GM12891 (cell line): ENCODE measurements around a stretch of chr3.

DNA sequence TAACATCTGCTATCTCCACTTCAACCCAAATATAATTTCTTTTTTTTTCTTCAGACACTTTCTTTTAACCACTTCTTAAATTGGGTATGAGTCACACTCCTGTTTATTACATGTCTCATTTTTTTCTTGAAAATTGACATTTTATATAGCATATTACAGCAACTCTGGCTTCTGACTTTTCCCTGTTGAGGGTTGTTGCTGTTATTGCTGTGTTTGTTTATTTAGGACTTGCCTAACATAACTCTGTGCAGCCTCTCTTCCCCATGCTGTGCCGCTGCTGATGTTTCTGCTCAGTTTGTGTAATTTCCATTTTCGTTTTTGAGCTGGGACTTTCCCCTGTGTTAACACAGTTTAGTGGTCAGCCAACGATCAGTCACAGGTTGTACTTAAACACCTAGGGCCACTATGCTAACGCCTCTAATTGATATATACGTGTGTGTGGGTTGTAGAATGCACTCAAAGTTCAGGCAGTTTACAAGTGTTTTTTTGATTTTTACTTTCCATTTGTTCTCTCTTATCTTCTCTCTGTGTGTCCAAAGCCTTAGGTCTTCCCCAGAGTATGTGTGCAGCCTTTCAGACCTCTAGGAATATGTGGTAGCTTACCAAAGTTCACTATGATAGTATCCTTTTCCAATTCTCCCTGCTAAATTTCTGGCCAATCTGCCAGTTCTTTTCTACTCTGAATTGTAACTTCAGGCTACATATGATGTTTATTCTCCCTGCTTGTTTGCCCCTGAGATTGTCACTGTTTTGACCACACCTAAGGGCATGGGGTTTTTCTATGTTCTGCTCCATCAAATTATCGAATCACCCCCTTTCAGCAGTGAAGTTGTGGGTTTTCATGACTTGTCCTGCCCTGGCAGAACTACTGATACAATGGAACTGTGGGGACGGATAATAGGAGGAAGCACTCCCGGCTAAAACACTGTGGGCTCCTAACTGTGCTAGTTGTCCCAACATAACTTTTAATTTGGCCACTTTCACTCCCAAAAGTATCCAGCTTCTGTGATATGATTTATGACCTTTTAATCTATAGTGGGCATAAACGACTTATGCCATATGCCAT lies 337.1 kb downstream of the ZBTB20 start:
- RRBS = no CpG with 5 or more reads among the region's 9 CpGs

- RRBS = no CpG with 5 or more reads among the region's 2 CpGs
These were observed 274.5 kb downstream of the ZBTB20 start for GRCh38 chr3:114872458-114873091.

DNA sequence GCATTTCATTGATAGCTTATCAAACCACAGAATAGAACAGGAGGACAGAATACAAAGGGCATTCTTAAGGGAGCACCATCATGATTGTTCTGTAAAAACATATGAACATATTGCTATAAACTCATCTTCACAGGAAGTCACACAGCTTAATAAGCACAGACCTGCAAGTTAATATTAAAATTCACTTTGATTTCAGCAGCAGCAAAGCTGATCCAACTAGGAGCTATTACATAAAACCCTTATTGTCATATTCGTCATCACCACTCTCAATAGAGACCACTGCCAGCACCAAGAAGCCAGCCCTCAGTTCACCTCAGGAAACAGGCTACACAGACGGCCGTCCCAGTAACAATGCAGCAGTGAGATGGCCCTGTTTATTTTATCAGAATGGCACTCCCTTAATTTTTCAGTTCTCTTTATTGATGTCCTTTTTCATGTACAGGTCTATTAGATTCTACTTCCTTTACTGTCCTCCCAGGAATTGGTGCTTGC lies 272.7 kb downstream of the ZBTB20 start:
- RRBS = no CpG with 5 or more reads among the region's 3 CpGs

DNA sequence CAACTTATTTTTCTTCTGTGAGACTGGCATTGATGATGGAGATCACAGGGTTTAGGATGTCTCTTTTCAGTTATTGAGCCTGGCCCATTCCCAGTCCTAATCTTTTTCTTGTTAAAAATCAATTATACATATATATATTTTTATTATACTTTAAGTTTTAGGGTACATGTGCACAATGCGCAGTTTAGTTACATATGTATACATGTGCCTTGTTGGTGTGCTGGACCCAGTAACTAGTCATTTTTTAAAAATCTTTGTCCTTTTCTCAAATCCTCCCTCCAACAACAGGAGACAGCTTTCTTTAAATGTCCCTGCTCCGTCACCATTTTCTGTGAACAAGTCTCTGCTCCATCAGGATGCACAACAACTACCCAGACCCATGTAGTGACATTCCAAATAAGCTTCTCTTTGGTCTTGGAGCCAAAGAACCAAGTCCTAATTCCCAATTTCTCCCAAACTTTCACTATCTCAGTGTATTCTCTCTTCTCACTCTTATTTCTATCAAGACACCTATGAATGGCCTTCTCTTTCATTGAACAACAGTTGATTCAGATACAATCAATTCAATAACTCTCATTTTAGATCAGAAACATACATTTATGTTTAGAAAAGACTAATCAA lies 162.9 kb downstream of the ZBTB20 start:
- RRBS = no CpG with 5 or more reads among the region's 2 CpGs

- RRBS = no CpG with 5 or more reads among the region's 2 CpGs
These were observed 118.1 kb upstream of the LSAMP start for GRCh38 chr3:116563384-116563803.

DNA sequence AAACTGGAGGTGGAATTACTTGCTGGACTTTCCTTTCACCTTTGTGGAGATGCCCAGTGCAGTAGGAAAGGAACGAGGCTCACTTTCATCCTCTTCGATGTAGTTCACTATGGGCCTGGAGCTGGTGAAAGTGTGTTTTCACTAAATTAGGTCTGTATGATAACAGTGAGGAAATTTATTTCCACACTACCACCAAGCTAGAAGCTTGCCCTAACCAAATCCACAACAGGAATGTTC lies 1036.3 kb upstream of the LSAMP start:
- RRBS = no CpG with 5 or more reads among the region's 2 CpGs

GRCh38 chr3:117873343-117873783 lies 1161.3 kb downstream of the IGSF11 start:
- RRBS = no CpG with 5 or more reads among the region's 2 CpGs

DNA sequence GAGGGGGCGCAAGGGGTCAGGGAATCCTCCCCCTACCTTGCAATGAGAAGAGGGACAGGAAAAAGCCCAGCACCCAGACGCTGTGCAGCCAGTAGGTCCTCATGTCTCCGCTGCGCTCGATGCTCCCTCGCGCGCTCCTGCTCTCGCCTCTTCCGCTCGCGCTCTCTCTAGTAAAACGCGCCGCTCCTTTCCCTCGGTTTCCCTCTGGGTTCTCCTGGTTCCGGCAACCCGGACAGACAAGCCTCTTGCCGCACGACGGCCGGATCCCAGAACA lies 1037.6 kb downstream of the IGSF11 start:
- RRBS = no CpG with 5 or more reads among the region's 22 CpGs

DNA sequence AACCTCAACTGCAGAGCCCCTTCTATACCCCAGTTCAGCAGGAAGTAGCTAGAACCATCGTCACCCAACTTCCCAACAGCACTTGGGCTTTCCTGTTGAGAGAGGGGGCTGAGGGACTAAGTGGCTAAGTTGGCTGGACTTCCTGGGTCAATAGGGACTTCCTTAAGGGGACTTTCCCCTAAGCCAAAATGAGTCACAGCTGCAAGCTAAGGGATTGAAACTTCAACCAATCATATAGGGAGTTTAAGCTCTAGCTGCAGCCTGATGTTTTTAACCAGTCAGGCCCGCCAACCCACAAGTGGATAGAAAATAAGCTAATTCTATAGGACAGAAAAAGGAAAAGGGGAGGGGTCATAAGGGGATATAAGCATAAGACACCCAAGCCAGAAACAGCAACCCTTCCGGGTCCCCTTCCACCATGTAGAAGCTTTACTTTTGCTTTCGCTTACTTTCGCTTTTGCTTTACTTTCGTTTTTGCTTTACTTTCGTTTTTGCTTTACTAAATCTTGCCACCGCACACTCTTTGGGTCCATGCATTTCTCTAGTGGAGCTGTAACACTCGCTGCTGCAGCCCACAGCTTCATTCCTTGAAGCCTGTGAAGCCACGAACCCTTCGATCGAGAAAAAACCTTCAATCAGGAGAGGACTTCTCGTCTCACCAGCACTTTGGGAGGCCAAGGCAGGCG lies 182.9 kb downstream of the IGSF11 start:
- RRBS = no CpG with 5 or more reads among the region's 14 CpGs

GRCh38 chr3:119045104-119045768 lies 10.6 kb upstream of the IGSF11 start:
- RRBS = no CpG with 5 or more reads among the region's 29 CpGs

DNA sequence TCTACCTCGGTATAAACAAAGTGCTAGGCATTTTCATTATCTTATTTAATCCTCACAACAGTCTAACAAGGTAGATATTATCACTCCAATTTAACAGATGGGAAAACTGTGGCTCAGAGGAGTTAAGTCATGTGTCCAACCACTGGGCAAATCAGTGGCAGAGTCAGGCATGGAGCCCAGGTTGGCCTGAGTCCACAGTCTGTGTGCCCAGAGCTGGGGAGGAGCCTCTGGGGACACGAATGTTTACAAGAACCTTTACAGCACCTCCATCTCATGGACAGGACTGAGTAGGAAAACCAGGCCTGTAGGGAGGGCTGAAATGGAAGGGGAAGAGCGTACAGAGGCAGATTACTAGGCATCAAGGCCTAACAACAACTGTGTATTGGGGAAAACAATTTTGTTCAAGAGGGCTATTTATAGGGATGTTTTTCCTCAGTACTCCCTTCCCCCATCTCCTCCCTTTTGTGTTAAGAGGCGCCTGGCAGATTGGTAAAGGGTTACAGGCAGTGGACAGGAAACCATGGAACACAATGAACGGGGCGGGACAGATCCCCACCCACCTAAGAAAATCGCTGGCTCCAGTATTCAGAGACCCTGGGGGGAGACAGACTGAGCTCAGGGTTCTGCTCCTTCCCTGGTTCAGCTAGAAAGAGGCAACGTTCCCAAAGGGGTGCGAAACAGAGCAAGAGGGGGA lies 15.1 kb upstream of the ARHGAP31 start:
- RRBS = no CpG with 5 or more reads among the region's 9 CpGs

DNA sequence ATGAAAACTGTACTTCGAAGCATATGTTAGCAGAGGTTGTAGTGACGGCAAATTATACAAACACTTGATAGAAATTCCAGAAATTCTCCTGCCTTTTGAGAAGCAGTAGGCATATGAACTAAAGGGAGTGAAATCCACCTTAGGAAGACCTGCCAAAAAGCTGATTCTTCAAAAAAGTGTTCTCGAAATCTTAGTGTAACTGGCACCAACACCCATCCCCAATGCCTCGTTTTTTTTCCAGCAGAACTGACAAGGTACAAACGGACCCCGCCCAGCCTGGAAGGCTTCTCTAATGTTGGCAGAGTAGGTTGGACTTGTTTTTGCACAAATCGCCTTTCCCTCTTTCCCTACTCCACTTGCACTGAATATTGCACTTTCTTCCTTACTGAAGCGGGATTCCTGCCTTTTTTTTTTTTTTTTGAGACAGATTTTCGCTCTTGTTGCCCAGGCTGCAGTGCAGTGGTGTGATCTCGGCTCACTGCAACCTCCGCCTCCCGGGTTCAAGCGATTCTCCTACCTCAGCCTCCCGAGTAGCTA lies 581 bp upstream of the TIMMDC1 start:
- RRBS = no CpG with 5 or more reads among the region's 14 CpGs

GRCh38 chr3:119676102-119676657 lies 1.0 kb downstream of the COX17 start:
- RRBS = no CpG with 5 or more reads among the region's 6 CpGs

- RRBS = no CpG with 5 or more reads among the region's 5 CpGs
These were observed 1.0 kb downstream of the CFAP91 start for GRCh38 chr3:119703782-119704334.

DNA sequence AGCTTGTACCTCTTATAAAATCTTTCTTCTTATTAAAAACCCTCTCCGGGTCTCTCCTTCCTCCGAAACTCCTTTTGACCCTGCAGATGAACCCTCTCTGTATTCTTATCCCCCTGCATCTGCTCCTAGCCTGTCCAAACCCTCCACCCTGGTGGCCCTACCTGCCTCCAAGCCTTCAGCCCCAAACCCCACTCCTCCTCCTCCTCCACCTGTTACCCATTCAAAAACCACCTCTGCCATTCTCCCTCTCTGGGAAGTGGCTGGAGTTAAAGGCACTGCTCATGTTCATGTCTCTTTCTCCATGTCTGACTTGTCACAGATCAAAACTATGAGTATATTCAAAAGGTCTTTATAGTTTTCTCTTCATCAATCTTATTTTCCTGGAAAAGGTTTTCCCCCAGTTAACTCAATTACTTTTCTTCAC lies 115.0 kb downstream of the GSK3B start:
- RRBS = no CpG with 5 or more reads among the region's 2 CpGs

DNA sequence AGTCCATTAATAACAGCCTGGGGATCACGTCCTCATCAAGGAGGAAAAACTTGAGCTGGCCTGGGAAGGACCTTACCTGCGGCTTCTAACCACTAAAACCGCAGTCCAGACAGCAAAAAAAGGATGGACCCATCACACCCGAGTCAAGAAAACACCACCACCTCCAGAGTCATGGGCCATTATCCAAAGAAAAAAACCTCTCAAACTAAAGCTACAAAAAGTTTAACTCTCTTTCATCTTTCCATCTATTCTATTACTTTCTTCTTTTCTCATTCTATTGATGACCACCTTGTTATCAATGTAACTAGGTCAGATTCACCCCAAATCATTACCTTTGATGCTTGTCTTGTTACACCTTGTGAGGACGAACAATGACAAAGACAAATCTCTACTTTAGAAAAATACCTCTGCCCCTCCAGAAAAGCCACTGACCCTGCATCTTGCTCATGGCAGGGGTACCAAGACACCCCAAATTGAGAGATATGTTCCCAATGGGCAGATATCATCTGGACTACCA lies 51.1 kb downstream of the GSK3B start:
- RRBS = no CpG with 5 or more reads among the region's 5 CpGs

GRCh38 chr3:120348420-120348994 lies 647 bp downstream of the LRRC58 start:
- RRBS = 1% methylated on average over 7 of the region's 34 CpGs

GRCh38 chr3:120435540-120435978 lies 15.2 kb downstream of the FSTL1 start:
- RRBS = no CpG with 5 or more reads among the region's 3 CpGs

GRCh38 chr3:120496234-120496774 lies 45.5 kb upstream of the FSTL1 start:
- RRBS = no CpG with 5 or more reads among the region's 1 CpG